Mesenteric fat pad (tissue), 1 donor: Measurements from ENCODE around the gene RAD52.

- PRO-cap = no peak
Measured at GRCh38 chr12:26643-27185, 39.9 kb upstream of the IQSEC3 start.

GRCh38 chr12:111672-112260 is 45.2 kb downstream of the IQSEC3 start:
- PRO-cap = no peak

- PRO-cap = no peak
Measured at GRCh38 chr12:182007-183035, 31.6 kb downstream of the SLC6A12 start.

- PRO-cap = no peak
Measured at GRCh38 chr12:236887-237325, 22.9 kb upstream of the SLC6A12 start.

DNA sequence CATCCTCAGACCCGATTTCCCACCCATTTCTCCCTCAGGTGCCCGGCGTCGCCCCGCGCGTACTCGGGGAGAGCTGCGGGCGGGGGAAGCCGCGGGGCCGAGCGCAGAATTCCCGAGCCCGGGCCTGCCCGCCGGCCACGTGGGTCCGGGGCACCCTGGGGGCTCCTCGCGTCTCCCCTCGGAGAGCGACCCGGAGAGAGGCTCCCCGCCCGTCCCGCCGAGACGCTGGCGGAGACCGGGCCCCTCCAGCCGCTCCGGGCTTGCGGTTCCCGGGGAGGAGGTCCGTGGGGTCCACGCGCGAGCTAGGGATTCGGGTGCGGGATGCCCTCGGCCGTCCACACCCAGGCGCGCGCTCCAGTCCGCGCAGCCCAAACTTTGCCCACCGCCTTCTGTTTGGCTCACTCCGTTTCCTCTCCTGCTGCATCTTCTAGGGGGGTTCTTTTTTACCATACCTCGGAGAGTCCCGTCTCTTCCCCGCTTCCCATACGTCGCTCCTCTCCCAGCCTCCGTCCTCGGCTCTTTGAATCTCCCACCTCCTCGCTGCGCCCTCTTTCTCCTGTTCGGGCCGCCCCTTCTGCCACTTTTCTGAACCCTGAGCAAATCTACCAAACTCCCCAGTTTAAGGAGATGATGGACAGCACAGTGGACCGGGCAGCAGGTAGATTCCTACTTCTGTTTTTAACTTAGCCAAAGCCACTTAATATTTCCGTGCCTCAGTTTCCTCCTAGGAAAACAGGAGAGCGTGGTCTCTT is 1.1 kb downstream of the B4GALNT3 start:
- PRO-cap = no peak

- PRO-cap = no peak
Measured at GRCh38 chr12:537519-538318, 78.0 kb downstream of the B4GALNT3 start.

- PRO-cap = no peak
Measured at GRCh38 chr12:542691-543426, 83.1 kb downstream of the B4GALNT3 start.

DNA sequence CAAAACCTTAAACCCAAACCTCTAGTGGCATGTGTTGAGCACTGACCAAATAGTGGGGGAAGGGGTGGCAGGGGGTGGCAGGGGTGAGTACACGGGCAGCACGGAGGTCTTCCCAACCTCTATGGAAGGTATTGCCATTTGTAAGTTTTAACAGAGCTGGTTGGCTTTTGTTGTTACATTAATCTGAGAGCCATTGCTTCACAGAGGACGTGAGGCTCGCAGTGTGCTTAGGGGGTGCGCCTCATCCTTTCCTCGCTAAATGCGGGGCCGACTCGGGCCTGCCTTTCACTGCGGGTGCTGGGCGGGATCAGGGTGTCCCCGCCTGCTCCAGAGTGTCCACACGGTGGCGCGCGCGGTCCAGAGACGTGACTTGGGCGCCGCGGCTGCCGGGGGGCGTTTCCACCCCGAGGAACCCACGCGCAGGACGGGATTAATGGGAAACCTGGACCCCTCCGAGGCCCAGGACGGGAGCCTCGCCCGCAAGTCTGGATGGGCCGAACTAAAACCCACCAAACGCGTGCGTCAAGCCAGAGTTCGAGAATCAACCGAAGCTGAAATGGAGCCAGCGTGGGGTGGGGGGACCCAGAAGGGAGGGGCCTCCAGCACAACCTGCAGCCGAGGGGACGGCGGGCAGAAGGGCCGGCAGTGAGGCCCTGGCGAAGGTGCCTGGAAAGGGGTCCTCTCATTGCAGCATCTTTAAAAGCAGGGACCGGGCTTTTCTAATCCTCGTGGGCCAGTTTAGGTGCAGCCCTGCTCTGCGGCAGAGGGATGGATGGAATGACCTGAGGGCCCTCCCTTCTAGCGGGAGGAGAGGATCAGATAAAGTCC is 93.4 kb downstream of the NINJ2 start:
- PRO-cap = no peak

DNA sequence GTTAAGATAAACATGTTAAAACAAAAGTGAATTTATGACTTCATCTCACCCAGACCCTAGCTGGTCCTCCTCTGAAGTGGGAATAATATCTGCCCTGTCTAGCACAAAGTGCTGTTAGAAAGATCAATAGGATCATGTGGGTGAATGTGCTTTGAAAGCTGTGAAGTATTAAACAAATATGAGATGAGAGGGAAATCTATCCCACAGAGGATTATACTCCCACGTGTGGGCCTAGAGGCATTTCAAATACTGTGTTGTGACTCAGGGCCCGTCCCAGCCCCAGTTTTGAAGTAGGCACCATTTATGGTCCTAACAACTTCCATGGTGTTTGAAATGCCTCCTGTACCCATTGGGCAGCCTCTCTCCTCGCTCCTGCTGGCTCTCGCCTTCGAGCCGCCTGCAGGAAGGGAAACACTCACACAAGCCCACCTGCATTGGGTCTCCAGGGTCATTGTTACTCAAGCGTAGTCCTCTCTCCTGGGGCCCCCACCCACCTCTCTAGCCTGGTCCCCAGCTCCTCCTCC is 88.4 kb downstream of the NINJ2 start:
- PRO-cap = no peak

- PRO-cap = no peak
Measured at GRCh38 chr12:663733-664130, 487 bp upstream of the NINJ2 start.

DNA sequence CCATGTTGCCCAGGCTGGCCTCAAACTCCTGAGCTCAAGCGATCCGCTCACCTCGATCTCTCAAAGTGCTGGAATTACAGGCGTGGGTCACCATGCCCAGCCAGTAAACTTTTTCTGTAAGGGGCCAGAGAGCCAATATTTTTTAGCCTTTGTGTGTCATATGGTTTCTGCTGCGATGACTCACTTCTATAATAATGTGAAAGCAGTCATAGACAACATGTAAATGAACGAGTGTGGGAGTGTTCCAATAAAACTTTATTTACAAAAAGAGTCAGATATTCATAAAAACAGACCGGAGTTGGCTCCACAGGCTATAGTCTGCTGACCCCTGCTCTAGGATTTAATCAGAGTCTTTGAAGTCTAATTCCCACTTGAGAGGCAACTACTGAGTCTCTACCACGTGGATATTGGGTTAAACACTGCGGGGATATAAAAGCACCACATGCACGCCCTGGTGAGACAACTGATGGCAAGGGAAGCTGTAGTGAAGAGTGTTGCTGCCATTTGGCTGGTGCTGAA is 3.5 kb upstream of the NINJ2 start:
- PRO-cap = no peak

DNA sequence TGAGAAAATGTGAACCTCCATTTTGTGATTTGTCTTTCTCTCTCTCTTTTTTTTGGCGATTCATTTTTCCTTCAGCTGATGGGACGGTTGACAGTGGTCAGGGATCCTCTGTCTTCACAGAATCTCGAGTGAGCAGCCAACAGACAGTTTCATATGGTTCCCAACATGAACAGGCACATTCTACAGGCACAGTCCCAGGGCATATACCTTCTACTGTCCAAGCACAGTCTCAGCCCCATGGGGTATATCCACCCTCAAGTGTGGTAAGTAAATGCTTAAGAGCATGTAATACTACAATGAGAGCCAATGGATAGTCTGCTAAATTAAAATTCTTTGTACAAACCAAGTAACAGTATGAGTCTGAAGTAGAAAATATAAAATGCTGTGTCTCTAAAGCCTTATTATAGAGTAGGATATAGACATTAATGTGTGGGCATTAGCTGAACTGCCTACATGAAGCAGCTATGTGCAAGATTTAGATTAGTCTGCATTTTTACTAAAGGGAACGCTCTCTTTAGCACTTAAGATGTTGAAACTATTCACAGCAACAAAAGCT is 87.4 kb downstream of the RAD52 start:
- PRO-cap = no peak

- PRO-cap = no peak
Measured at GRCh38 chr12:883247-883702, 66.2 kb downstream of the RAD52 start.

DNA sequence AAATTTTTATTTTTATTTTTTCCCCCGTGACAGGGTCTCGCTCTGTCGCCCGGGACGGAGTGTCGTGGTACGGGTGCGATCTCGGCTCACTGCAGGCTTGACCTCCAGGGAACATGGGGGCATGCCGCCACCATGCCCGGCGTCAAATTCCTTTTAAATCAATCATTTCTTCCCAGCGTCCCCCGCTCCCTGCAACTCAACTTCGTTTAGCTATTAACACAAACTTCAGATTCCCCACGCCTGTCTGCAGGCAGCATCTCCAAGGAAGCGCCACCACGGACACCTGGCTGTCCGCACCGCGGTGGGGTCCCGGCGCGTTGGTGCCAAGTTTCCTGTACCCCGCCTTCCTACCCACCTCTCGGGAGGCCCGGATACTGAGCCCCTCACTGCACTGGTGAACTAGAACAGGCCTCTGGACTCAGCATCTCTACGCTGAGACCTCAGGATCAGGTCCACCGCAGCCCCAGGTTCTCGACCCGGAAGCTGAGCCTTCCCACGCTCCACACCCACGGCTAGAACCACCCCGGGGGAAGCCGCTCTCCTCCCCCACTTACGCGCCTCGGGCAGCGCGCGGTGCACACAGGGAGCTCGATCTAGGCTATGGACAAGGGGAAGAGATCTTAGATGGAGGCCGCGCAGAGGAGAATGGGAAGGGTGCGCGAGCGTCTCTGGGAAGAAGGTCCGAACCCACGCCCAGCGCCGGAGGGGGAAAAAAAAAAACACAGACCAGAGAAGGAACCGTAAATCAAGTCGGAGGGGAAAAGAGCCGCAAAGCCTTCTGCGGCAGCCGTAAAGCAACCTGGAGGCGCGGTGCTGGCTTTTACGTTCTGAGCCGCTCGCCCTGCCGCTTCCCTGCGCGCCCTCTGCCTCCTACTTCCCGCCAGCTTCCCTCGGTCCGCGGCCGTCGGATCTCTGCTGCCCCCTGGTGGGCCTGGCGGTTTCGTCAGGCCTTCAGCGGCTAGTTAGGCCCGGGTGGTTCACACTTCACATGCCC is at the start of gene RAD52:
TSS of gene RAD52 (minus strand) at position 647 of the 994 bp plus-strand sequence.
- PRO-cap = unidirectional peak, minus-strand start at position 647 of the sequence

DNA sequence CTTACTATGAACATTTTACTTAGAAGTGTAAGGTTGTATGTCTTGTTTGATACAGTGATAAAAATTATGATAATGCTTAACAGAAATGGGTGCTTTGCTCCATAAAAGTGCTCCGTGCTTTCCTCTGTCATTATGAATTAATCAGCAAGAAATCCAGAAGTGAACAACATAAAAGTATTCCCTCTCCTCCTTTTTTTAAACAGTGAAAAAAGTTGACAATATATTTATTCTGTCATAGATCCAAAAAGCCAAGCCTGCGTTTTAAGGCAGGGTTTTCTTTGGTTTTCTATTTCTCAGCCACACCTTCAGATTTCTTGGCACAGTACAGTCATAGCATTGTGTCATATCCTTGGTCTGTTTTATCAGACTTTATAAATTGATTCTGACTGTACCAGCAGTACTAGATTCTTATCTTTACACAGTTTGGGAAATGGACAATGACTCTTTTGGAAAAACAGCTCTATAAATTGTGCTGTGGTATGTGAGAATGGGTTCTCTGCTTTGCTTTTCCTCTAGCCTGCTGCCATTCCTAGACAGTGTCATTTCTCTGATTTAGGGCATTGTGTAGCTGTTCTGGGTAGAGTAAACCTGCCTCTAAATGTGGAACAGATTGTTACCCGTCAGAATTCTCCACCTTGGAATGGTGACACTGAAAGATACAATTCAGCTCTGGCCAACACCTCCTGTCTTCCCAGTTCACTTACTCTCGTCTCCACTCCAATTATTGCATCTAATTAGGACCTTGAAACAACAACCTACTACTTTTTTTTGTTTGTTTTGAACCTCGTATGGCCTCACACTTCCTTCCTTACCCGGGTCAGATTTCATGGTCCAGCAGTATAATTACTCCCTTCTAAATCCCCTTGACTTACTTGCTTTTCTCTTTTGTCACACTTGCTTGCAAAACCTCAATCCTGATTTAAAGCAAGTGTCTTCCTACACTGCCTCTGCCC is 226.2 kb downstream of the ERC1 start:
- PRO-cap = no peak

DNA sequence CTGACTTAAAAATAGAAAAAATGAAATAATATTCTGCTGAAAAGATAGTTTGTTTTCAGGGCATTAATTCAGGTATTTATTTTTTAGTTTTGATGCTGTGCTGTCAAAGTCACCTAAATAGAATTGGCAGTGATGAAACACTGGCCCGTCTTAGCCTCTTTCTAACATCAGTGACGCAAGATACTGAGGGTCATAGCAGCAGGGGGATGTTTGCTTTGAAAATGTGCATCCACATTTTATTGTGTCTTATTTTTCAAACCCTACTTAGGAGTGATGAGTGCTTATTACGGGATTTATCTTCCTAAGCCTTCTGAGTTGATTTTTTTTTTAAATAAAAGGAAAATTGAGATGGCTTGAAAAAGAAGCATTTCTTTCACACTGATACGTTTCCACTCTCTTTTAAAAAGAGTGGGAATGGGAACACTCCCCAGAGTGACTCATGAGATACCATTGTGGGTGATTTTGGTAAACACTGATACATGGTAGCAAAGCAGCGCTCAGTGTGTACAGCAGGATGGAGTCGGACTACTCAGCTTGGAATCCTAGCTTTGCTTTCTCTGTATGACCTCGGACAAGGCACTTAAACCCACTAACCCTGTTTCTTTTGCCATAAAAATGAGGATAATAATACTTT is 290.8 kb downstream of the ERC1 start:
- PRO-cap = no peak

DNA sequence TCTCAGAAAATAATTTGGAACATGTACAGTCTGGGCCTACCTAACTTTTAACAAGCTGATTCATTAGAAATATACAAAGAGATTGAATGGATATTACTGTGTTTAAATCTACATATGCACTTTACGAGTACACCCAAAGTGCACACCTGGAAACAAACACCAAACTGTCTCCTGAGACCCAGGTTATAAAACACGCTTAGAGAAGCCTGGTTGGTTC is 209.6 kb downstream of the FBXL14 start:
- PRO-cap = no peak

- PRO-cap = unidirectional peak, minus-strand start at chr12:1606091
Measured at GRCh38 chr12:1605553-1606671, 11.5 kb upstream of the FBXL14 start.

DNA sequence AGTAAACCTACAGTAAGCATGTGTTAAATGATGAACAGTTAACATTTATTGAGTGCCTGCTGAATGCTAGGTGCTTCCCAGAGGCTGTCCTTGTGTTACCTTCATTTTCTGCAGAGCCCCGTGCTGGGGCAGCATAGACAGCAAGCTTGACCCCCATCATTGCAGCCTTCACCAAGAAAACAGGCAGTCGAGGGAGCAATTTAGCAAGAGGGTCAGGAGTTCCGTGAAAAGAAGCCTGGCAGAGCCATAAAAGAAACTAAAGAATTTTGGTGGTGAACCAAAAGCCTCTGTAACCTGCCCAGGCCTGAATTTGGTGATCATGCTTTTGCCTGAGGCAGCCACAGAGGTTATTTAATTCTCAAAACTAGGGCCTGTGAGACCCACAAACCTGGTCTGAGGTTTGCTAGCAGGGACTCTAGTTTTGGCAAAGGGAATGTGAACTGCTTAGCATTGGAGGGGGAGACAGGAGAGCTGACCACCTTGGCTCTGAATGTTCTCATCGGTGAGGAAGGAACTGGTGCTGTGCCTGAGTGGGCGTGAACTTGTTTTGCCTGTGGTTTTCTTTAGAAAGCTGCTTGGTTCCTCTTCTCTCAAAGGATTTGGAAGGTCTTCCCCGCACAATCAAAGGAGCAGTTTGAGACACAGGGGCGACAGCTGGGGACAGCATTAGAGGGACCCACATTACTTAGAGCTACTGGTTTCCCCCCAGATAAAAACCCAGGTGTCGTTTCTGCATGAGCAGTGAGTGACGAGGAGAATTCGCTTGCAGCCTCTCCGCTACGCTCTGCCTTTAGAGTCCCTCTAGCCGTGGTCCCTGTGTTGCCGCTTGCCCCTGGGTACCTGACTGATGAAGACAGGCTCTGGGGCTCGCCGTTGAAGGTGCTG is 12.7 kb upstream of the WNT5B start:
- PRO-cap = no peak

DNA sequence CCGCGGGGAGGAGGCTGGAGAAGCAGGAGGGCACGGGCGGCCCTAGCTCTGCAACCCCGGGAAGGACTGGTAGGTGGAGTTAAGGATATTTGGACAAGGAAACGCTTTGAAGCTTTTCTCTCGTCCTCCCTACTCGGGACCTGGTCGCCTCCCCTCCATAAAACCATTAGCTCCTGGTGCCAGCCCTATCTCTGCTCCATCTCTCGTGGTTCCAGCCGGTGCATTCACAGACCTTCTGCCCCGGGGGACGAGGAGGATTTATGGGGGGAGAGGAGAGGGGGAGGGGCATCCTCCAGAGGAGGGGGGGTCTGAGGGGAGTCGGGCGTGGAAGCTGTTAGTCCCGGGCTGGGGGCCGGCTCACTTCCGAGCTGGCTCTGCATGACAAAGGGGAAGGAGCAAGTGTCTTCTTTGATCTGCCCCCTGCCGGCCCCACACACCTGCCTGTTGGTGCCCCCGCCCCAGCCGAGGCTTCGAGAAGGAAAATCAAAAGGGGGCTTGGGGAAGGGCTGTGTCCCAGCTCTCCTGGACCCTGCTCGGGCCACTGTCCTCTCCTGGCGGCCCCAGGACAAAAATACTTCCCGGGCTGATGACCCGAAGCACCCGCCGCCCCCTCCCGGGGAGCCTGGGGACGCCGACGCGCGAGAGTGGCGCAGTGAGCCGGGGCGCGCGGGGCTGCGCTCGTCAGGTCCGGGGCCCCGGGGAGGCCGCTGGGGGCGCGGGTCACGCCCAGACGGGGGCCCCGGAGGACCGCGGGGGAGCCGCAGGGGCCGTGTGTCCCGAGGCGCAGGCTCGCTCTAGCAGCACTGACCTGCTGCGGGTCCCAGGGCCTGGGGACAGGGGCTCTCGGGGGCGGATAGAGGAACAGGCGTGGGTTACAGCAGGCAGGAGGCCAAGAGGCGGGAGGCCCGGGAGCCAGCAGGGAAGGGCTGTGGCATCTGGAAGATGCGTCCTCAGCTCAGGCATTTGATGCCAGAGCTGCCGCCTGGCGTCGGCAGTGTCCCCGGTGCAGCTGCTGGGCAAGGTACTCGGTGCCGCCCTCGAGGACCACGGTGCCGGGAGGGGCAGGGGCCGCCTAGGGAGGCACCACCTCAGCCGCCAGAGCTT is 863 bp downstream of the WNT5B start:
- PRO-cap = no peak